ENCODE results near the gene SELENOS.

GRCh38 chr15:100042830-100043415 lies 298.9 kb downstream of the ADAMTS17 start:
- RRBS, 2 experiments: no CpG with 5 or more reads among the region's 5 CpGs
CAGE:
- cytosol, long polyA minus RNA: no peak
- cytosol, long polyA plus RNA: no peak
- long polyA plus RNA: no peak
- nucleus, long polyA minus RNA: no peak
- nucleus, long polyA plus RNA: no peak

GRCh38 chr15:100110738-100111591 lies 230.8 kb downstream of the ADAMTS17 start:
- RRBS, 2 experiments: no CpG with 5 or more reads among the region's 16 CpGs
CAGE:
- cytosol, long polyA minus RNA: no peak
- cytosol, long polyA plus RNA: no peak
- long polyA plus RNA: no peak
- nucleus, long polyA minus RNA: no peak
- nucleus, long polyA plus RNA: no peak

GRCh38 chr15:100350524-100350934 lies 8.8 kb upstream of the ADAMTS17 start:
- RRBS, 2 experiments: no CpG with 5 or more reads among the region's 9 CpGs
CAGE:
- cytosol, long polyA minus RNA: no peak
- cytosol, long polyA plus RNA: no peak
- long polyA plus RNA: no peak
- nucleus, long polyA minus RNA: no peak
- nucleus, long polyA plus RNA: no peak

- RRBS, 2 experiments: no CpG with 5 or more reads among the region's 4 CpGs
CAGE:
- cytosol, long polyA minus RNA: no peak
- cytosol, long polyA plus RNA: no peak
- long polyA plus RNA: no peak
- nucleus, long polyA minus RNA: no peak
- nucleus, long polyA plus RNA: no peak
Measured at GRCh38 chr15:100694499-100695010, 92.2 kb downstream of the ASB7 start.

DNA sequence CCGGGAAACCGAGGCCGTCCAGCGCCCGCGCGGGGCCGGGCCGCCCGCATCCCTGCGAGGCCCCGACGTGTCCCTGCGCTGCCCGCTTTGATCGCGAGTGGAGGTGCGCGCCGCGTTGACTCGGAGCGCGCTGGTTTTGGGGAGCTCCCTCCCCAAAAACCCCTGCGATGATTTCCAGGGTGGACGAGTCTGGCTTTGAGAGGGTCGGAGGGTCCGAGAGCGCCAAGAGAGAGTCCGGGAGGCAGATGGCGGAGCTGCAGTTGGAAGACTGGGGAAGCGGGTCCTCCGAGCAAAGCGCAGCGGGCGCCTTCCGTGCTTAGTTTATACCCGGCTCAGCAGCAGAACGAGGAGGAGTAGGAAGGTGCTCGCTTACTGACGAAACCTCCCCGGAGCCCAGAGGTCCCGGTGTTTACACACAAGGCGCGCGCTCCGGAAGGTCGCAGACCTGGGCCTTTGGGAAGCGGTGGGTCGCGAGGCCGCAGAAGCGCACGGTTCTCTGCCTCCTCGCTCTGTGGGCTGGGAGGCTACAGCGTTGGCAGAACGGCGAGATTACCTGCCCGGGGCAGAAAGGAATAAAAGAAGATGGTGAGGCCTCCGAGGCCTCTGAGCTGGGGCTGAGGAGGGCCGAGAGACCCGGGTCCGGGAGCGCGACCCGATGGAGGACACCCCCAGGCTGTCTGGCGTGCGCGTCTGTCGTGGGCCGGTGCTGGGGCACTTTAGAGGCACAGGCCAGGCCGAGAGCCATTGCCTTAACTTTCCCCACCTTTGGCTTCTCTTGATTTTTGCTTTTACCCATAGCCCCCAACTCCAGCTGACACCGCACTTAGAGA lies 810 bp downstream of the ALDH1A3 start:
- RRBS, 2 experiments: 27 to 36% methylated on average over 31 of the region's 73 CpGs
CAGE:
- cytosol, long polyA minus RNA: no peak
- cytosol, long polyA plus RNA: no peak
- long polyA plus RNA: no peak
- nucleus, long polyA minus RNA: no peak
- nucleus, long polyA plus RNA: no peak

DNA sequence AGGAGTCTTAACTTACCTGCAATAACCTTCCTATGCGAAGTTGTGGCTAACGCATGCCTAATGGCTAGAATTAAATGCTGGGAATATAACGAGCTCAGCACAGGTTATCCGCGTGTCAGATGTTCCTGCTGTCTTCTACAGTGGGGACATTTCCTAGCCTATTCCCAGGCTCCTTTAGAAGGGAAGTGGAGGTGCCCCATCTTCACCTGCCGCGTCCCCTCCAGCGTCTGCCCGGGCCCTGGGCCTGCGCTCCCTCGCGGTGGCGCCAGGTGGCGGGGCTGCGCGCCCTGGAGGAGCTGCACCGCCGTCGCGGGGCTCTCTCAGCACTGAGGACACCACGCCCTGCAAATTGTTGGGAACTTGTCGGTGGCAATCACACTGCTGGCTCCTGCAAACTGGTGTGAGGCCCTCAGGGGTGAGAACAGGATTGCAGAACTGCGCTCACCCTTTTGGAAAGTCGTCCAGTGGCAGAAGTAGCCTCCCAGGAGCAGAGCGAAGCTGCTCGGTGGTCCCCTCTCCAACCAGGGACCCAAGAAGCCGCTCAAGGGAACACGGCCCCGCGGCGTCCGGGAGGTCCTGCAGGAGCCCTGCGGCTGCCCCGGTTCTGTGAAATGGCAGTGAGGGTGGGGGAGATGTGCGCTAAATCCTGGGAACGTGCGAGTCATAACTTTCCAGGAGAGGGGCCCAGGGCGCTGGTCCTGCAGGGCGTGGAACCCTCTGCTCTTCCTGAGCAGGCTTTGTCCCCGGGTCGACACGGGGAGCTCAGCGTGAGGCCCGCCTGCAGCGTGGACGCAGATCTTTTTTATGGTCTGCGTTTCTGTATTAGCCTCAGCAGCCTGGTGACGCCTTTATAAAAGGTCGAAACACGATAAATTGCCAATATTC lies 1.0 kb upstream of the LRRK1 start:
- RRBS, 2 experiments: no CpG with 5 or more reads among the region's 50 CpGs
CAGE:
- cytosol, long polyA minus RNA: no peak
- cytosol, long polyA plus RNA: no peak
- long polyA plus RNA: no peak
- nucleus, long polyA minus RNA: no peak
- nucleus, long polyA plus RNA: no peak

GRCh38 chr15:100921942-100923074 lies 3.2 kb downstream of the LRRK1 start:
- RRBS, 2 experiments: no CpG with 5 or more reads among the region's 16 CpGs
CAGE:
- cytosol, long polyA minus RNA: no peak
- cytosol, long polyA plus RNA: no peak
- long polyA plus RNA: no peak
- nucleus, long polyA minus RNA: no peak
- nucleus, long polyA plus RNA: no peak

DNA sequence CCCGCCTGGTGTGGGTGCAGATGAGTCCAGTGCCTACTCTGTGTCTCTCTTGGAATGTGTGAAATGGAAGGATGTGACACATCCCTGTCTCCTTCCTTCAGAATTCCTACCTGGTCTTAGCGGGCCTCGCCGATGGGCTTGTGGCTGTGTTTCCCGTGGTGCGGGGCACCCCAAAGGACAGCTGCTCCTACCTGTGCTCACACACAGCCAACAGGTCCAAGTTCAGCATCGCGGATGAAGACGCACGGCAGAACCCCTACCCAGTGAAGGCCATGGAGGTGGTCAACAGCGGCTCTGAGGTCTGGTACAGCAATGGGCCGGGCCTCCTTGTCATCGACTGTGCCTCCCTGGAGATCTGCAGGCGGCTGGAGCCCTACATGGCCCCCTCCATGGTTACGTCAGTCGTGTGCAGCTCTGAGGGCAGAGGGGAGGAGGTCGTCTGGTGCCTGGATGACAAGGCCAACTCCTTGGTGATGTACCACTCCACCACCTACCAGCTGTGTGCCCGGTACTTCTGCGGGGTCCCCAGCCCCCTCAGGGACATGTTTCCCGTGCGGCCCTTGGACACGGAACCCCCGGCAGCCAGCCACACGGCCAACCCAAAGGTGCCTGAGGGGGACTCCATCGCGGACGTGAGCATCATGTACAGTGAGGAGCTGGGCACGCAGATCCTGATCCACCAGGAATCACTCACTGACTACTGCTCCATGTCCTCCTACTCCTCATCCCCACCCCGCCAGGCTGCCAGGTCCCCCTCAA lies 146.3 kb downstream of the LRRK1 start:
- RRBS, 2 experiments: 97 to 98% methylated on average over 6 of the region's 29 CpGs
CAGE:
- cytosol, long polyA minus RNA: no peak
- cytosol, long polyA plus RNA: no peak
- long polyA plus RNA: no peak
- nucleus, long polyA minus RNA: no peak
- nucleus, long polyA plus RNA: no peak

DNA sequence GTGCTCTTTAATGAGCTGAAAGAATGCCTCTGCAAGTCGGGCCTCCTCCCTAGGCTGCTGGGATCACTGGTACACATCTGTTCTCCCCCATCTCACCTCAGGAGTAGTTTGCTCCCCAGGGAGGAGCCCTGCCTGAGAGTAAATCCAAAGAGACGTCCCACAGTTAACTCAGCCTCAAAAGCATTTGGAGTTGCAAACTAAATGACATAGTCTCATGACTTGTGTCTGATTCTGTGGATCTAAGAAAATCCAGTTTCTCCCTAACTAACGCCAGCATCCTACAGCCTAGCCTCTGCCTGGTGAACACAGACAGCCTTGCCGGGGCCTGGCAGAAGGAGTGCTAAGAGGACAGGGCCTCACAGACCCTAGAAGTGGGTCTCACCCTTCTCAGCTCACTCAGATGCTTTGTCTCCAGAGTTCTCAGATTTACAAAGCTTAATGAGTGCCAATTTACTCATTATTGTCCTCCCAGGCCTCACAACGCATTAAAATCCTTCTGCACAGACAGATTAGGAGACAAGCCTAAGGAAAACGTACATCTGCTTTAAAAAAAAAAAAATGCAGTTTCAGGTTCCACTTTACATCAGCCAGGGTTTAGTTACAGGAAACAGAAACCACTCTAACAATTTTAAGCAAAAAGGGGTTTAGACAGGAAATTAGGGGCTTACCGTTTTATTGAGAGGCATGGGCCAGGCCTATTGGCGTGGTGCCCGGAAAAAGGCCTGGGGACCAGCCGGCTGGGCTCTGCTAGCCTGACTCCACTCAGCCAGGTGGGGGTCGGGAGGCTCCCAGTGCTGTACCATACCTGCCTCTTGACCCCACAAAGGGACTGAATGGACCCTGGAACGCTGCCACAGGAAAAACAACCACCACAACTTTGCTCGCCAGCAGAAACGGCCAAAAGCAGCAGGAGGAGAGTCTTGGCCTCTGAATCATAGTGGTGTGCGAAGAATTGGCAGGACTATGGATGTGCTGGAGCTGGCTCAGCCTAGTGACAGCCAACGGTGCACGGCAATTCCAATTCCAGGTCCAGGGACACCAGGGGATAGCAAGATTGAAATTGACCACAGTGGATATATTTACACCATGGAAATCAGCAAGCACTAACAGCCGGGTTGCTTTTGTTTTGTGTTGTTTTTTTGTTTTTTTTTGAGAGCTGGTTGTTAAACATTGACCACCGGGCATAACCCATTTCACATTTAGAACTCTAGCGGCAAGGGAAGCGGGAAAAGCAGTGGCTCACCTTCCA lies 124.4 kb downstream of the CHSY1 start:
- RRBS, 2 experiments: 28% methylated on average over 1 of the region's 21 CpGs; no CpG with 5 or more reads in 1 of the 2 experiments
CAGE:
- cytosol, long polyA minus RNA: no peak
- cytosol, long polyA plus RNA: no peak
- long polyA plus RNA: no peak
- nucleus, long polyA minus RNA: no peak
- nucleus, long polyA plus RNA: no peak

GRCh38 chr15:101192930-101194277 lies 58.4 kb downstream of the CHSY1 start:
- RRBS, 2 experiments: no CpG with 5 or more reads among the region's 32 CpGs
CAGE:
- cytosol, long polyA minus RNA: no peak
- cytosol, long polyA plus RNA: no peak
- long polyA plus RNA: no peak
- nucleus, long polyA minus RNA: no peak
- nucleus, long polyA plus RNA: no peak

DNA sequence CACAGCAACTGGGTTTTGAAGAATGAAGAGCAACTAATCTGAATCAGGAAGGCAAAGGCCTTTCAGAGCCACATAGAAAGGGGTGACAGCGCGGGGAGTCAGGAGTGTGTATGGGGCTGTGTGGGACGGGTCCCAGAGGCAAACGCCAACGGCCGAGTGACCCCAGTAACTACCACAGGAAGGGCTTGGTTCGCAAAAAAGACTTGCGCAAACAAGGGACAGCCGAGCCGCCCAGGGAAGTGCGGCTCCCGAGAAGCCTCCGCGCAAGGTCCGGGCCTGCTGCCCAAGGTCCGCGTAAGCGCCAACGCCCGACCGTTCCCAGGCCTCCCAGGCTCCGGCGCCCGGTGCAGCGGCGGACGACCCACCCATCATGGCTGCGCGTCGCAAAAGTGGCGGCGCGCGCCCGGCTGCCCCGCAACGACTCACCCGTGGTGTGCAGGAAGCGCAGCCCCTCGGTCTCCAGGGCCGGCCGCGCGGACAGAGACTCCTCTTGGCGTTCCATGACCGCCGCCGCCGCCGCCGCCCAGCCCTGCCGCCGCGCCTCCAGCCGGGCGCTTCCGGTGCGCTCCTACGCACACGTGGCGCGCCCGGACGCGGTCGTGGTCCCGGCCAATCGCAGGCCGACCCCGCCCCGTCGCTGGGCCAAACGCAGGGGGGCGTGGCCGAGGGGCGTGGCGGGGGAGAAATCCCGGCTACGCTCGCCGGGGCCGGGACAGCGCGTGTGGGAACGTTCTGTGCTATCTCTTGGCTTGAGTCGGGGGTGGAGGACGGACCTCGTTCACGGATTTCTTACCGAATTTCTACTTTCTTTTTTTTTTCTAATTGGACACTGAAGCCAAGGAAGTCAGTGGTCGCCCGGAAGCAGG lies at the start of gene SELENOS:
Gene SELENOS, minus strand, starts transcription at position 570 of the 866 bp plus-strand sequence.
- RRBS, 2 experiments: 1% methylated on average over 37 to 48 of the region's 92 CpGs
CAGE:
- cytosol, long polyA minus RNA: start-site peak on the minus strand centred at position 476 of the sequence, 54 bp wide, 22 reads; start-site peak on the minus strand centred at position 573 of the sequence, 34 bp wide, 119 reads
- cytosol, long polyA plus RNA: start-site peak on the minus strand centred at position 500 of the sequence, 102 bp wide, 140 and 255 reads in 2 replicates
- long polyA plus RNA: start-site peak on the minus strand centred at position 504 of the sequence, 111 bp wide, 423 and 443 reads in 2 replicates
- nucleus, long polyA minus RNA: no peak
- nucleus, long polyA plus RNA: start-site peak on the minus strand centred at position 116 of the sequence, 888 bp wide, 170 and 349 reads in 2 replicates

DNA sequence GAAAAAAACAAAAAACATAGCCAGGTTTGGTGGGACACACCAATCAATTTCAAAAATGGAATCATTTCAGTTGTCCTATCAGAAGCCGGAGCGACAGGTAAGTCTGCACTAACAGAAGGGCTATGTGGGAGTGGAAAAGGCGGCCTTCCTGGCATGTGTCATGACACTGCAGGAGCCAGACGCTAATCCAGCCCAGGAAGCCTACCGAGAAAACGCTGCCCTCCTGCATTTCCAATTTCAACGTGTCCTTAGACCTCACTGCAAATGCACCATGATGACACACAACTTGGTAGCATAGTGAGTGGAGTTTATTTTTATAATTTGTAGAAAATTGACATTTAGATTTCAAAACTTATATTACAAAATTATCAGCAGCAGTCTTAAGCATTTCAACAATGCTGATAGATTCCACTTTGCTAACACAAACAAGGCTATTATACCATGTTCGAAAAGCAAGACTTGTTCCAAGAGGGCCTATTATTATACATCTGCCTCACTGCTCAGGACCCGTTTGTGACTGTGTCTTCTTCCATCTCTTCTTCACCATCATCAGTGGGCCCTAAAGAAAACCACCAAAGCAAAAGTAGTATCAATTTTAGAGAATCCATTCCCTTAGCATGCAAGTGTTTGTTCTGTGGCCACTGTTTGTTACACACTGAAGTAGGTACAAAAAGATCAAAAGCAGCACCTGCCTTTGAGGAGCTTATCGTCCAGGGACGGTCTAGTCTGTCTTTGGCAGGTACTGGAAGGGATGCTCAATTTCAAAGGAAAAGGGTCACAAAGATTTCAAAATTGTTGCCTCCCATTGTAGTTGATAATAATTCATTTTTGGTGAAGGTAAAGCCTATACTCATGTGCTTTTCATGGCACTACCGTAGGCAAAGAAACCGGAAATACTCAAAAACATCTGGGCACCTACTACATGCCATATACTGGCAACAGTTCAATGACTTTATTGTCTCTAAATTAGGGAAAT lies 4.2 kb upstream of the SELENOS start:
- RRBS, 2 experiments: no CpG with 5 or more reads among the region's 13 CpGs
CAGE:
- cytosol, long polyA minus RNA: no peak
- cytosol, long polyA plus RNA: start-site peak on the minus strand centred at position 494 of the sequence, 11 bp wide, 52 and 98 reads in 2 replicates
- long polyA plus RNA: no peak
- nucleus, long polyA minus RNA: no peak
- nucleus, long polyA plus RNA: start-site peak on the minus strand centred at position 493 of the sequence, 10 bp wide, 123 and 162 reads in 2 replicates; start-site peak on the minus strand centred at position 610 of the sequence, 9 bp wide, 52 and 47 reads in 2 replicates

- RRBS, 2 experiments: no CpG with 5 or more reads among the region's 3 CpGs
CAGE:
- cytosol, long polyA minus RNA: no peak
- cytosol, long polyA plus RNA: no peak
- long polyA plus RNA: no peak
- nucleus, long polyA minus RNA: no peak
- nucleus, long polyA plus RNA: no peak
Measured at GRCh38 chr15:101296176-101296491, 1.1 kb upstream of the SNRPA1 start.

GRCh38 chr15:101329948-101330234 lies 34.8 kb upstream of the SNRPA1 start:
- RRBS, 2 experiments: no CpG with 5 or more reads among the region's 5 CpGs
CAGE:
- cytosol, long polyA minus RNA: no peak
- cytosol, long polyA plus RNA: no peak
- long polyA plus RNA: no peak
- nucleus, long polyA minus RNA: no peak
- nucleus, long polyA plus RNA: no peak

DNA sequence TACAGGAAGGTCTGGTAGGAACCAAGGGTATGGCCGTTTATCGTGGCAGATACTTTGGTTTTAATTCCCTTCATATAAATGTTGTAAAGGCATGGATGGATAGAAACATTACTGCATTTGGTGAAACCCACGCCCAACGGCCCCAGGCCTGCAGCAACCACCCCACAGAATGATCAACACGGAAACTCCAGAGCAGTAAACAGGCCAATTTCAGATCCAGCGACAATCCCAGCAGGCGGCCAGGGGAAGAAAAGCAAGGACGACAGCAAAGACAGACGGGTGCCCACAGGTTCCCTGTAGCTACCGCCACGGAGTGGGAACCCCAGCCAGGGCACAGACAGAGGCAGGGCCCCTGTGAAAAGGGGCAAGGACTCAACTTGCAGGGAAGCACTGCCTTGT lies 32.6 kb upstream of the PCSK6 start:
- RRBS, 2 experiments: no CpG with 5 or more reads among the region's 11 CpGs
CAGE:
- cytosol, long polyA minus RNA: no peak
- cytosol, long polyA plus RNA: no peak
- long polyA plus RNA: no peak
- nucleus, long polyA minus RNA: no peak
- nucleus, long polyA plus RNA: no peak

DNA sequence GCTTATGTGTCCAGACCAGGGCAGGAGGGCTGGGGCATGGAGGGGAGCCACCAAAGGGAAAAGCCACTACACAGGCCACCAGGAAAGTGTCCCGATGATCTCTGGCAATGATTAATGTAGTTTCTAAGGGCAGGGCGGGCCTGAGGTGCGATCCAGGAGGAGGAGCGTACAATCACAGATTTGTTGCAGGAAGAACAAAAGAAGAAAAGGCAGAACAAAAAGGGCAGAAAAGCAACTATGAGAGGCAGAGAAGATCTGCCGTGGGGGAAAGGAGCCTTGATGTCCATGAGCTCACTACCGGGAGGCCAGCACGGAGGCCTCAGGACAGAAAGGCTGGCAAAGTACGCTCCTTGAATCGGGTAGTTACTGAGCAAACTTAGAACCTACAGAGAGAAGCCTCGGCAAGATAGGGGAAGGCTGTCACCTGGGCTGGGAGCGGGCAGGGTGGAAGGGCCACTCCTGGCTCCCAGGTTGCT lies 79.5 kb upstream of the PCSK6 start:
- RRBS, 2 experiments: no CpG with 5 or more reads among the region's 11 CpGs
CAGE:
- cytosol, long polyA minus RNA: no peak
- cytosol, long polyA plus RNA: no peak
- long polyA plus RNA: no peak
- nucleus, long polyA minus RNA: no peak
- nucleus, long polyA plus RNA: no peak

DNA sequence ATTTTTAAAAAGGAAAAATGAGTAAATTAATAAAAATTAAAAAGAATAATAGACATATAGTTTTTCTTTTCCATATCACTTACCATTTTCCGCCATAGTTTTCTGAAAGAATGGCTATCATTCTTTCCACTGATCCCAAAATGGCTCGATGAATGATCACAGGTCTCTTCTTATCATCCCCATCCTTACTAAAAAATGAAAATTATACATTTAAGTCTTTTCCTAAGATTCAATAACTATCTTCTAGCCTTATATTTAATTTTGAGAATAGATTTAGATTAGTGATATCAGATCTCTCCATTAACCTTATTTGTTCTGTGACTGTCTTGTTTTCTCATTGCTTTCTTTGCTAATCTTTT lies 9.4 kb upstream of the TM2D3 start:
- RRBS, 2 experiments: no CpG with 5 or more reads among the region's 2 CpGs
CAGE:
- cytosol, long polyA minus RNA: no peak
- cytosol, long polyA plus RNA: no peak
- long polyA plus RNA: no peak
- nucleus, long polyA minus RNA: no peak
- nucleus, long polyA plus RNA: no peak

DNA sequence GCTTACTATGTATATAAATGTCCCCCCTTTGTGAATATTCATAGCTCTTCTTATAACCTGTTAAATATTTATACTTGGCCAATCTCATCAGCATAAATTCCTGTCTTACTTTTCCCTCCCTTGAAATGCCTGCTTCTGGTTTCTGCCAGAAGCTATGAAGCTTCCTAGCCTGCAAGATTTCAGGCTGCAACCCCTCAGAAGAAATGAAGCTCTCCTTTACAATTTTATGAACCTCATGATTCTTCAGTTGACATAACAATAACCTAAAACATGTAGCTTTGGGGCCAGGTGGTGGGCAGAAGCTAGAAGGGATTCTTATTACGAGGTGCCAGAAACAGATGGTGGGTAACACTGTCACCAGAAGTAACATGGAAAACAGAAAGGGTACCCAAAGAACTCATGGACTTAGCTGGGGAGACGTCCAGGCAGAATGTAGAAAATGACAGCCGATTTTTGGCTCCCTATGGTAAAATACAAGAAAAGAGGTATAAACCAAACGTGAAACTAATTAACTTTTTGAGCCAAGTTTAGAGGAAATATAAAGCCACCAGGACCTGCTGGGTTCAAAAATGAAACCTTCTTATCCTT lies 27.2 kb downstream of the TARS3 start:
- RRBS, 2 experiments: no CpG with 5 or more reads among the region's 4 CpGs
CAGE:
- cytosol, long polyA minus RNA: no peak
- cytosol, long polyA plus RNA: no peak
- long polyA plus RNA: no peak
- nucleus, long polyA minus RNA: no peak
- nucleus, long polyA plus RNA: no peak

DNA sequence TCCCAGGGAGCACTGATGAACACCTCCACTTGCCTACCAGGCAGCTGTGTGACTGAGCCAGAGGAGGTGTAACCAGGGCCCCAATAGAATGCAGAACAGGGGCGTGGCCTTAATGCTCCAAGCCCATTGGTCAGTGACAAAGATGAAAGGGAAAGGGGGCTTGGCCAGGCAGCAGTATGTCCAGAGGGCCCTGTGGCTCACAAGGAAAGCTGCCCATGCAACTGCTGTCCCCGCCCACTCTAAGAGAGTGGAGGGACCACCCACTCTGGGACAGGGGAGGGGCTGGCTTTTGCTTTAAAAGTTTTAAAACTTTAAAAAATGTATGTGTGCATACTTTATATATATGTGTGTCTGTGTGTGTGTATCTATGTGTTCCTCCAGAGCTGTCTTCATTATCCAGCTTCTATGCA lies 21.3 kb upstream of the OR4F6 start:
- RRBS, 2 experiments: no CpG with 5 or more reads among the region's 2 CpGs
CAGE:
- cytosol, long polyA minus RNA: no peak
- cytosol, long polyA plus RNA: no peak
- long polyA plus RNA: no peak
- nucleus, long polyA minus RNA: no peak
- nucleus, long polyA plus RNA: no peak

- RRBS, 2 experiments: no CpG with 5 or more reads among the region's 46 CpGs
CAGE:
- cytosol, long polyA minus RNA: no peak
- cytosol, long polyA plus RNA: no peak
- long polyA plus RNA: no peak
- nucleus, long polyA minus RNA: no peak
- nucleus, long polyA plus RNA: no peak
Measured at GRCh38 chr15:101961408-101961732, 149.4 kb downstream of the OR4F15 start.